ENCODE measurements around the genes ING4, ATN1 and RBP5.

DNA sequence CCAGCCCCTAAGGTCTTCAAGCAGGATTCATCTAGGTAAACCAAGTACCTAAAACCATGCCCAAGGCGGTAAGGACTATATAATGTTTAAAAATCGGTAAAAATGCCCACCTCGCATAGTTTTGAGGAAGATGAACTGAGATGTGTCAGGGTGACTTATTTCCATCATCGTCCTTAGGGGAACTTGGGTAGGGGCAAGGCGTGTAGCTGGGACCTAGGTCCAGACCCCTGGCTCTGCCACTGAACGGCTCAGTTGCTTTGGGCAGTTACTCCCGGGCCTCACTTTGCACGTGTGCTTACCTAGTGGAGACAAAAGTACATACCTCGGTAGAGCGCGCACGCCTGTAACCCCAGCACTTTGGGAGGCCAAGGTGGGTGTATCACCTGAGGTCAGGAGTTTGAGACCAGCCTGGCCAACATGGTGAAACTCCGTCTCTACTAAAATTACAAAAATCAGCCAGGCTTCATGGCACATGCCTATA is 4.6 kb downstream of the GAPDH start:
- RAMPAGE, total RNA, result no peak

- RAMPAGE, total RNA, result no peak
These were observed 10.4 kb upstream of the NOP2 start for GRCh38 chr12:6578398-6579052.

GRCh38 chr12:6594364-6594894 is 12.8 kb downstream of the CHD4 start:
- RAMPAGE, total RNA, result no peak

DNA sequence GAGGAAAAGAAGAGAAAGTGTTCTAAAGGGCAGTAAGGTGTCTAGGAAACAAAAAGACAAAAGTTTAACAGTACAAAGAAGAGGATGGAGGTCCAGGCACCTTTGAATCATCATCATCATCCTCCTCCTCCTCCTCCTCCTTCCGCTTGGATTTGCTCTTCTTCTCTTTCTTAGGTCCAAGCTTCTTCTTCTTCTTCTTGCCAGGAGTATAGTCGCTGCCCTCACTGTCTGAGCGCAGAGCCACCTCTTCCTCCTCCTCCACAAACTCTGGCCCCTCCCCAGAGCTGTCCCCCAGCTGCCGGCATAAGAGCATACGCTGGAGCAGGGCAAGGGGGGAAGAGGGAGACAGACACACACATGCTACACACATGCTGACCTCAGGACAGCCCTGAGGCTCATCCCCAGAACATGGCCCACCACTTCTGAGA is 5.3 kb downstream of the CHD4 start:
- RAMPAGE, total RNA, result no peak

DNA sequence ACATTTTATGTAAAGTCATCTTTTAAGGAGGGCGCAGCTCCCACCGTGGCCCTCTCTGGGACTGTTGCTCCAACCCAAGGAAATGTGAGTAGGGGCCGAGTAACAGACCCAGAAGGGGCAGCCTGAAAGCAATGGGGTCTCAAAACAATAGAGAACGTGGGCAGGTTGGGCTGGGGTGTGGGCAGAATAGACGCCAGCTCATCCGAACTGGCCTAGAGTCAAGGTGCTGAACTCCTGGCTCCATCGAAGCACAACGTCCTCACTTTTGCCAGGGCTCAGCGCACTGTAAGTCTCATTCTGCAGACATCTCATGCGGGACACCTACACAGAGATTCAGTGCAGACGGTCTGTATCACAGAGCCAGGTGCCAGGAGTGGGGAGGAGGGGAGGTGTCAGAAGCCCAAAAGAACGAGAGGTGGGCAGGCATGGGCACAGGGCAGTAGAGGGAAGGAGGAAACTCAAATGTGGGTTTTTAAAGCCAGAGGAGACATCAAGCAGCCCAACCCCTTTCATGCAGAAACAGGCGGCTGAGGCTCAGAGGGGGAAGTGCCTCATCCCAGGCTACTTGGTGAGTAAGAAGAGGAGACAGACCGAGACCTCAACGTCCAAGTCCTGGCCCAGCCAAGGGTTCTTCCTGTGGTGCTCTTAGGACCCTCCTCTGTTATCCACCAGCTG is 2.5 kb upstream of the LPAR5 start:
- RAMPAGE, total RNA, result no peak

GRCh38 chr12:6662510-6663770 is at the start of gene ING4:
ING4 (minus strand) TSS chr12:6663119.
- RAMPAGE, total RNA, result no peak

- RAMPAGE, total RNA, result no peak
These were observed 7.3 kb upstream of the ING4 start for GRCh38 chr12:6670292-6670561.

DNA sequence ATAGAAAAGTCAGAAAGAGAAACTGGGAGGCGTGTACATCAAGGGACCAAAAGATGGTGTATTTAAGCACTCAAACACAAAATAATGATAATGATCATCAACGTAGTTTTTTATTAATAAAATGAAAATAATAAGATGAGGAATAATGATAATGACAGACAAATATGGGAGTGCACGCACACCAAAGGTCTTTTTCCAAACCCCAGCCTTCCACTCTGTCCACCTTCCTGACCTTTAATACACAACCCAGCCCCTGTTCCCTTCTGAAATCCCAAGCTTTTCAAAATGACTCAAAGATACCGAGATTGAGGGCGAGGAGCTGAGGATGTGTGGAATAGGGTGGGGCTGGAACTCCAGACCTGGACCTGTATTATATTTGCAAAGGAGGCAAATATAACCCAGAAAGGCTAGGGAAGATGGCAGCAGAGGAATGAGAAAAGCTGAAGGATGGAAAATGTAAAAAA is 1.2 kb upstream of the PTMS start:
- RAMPAGE, total RNA, result no peak

- RAMPAGE, total RNA, result no peak
These were observed 1.5 kb downstream of the LAG3 start for GRCh38 chr12:6773450-6774527.

- RAMPAGE, total RNA, result no peak
These were observed 5.8 kb downstream of the LAG3 start for GRCh38 chr12:6778096-6778644.

DNA sequence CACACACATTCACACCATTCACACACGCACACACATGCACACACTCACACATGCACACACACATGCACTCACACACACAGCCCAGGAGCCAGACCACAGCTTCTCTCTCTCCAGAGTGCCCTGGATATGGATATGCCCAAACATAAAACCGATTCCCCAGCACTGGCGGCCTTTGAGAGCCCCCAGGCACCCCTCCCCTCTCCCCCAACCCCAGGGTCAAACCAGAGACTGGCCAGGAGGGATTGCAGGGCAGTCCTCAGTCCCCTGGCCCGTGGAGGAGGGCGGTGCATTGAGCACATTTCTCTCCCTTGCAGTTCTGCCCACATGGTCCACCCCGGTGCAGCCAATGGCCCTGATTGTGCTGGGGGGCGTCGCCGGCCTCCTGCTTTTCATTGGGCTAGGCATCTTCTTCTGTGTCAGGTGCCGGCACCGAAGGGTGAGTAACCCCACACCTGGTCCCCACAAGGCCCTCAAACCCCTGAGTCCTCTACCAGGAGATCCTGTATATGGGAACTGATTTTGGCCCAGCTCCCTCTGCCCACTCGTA is 3.4 kb upstream of the GPR162 start:
- RAMPAGE, total RNA, result no peak

- RAMPAGE, total RNA, result no peak
These were observed 2.3 kb downstream of the TPI1 start for GRCh38 chr12:6869514-6870195.

DNA sequence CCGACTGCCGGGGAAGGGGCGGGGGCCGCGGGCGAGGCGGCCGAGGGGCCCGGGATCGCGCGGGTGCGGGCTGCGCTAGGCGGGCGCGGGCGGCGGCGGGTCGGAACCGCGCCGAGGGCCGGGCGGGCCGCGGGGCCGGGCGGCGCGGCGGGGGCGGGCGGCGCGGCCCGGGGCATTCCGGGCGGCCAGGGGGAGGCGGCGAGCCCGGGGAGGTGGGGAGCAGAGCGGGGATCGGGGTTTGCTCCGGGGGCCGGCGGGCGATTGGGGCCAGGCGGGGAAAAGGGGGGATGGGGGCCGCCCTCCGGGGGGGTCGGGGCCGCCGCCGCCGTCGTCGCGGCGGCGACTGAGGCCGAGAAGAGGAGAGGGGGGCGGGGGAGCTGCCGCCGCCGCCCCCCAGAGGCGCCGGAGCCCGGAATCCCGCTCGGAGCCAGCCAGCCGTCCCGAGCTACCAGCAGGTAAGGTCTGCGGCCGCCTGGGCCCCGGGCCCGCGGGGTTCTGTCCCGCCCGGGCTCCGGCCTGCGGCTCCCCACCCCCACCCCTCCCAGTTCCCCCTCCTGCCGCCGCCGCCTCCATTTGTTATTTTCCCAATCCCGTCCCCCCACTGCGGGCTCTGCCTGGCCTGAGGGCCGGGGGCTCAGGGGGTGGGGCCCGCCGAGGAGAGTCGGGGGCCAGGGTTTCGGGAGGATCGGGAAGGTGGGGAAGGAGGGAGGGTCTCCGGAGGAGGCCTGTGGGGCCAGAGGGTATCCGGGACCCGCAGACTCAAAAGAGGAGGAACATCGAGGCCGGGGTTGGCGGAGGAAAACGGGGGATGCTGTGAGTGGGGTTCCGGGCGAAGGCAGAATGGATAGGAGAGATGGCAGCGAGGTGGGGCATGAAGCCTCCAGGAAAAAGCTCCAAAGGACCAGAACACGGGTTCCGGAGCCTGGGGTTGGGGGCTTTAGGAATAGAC is at the start of gene ATN1:
ATN1 (plus strand) TSS at position 30 of the 949 bp plus-strand sequence.
- RAMPAGE, total RNA, result no peak

- RAMPAGE, total RNA, result no peak
These were observed 5.0 kb downstream of the PTPN6 start for GRCh38 chr12:6955874-6956799.

- RAMPAGE, total RNA, result no peak
These were observed 5.9 kb downstream of the PTPN6 start for GRCh38 chr12:6956952-6957648.

- RAMPAGE, total RNA, result no peak
These were observed 5.7 kb downstream of the LPCAT3 start for GRCh38 chr12:7012618-7012909.

- RAMPAGE, total RNA, result no peak
These were observed 1.5 kb downstream of the C1R start for GRCh38 chr12:7090693-7091259.

GRCh38 chr12:7107489-7107882 is 1.5 kb downstream of the C1RL start:
- RAMPAGE, total RNA, result no peak

DNA sequence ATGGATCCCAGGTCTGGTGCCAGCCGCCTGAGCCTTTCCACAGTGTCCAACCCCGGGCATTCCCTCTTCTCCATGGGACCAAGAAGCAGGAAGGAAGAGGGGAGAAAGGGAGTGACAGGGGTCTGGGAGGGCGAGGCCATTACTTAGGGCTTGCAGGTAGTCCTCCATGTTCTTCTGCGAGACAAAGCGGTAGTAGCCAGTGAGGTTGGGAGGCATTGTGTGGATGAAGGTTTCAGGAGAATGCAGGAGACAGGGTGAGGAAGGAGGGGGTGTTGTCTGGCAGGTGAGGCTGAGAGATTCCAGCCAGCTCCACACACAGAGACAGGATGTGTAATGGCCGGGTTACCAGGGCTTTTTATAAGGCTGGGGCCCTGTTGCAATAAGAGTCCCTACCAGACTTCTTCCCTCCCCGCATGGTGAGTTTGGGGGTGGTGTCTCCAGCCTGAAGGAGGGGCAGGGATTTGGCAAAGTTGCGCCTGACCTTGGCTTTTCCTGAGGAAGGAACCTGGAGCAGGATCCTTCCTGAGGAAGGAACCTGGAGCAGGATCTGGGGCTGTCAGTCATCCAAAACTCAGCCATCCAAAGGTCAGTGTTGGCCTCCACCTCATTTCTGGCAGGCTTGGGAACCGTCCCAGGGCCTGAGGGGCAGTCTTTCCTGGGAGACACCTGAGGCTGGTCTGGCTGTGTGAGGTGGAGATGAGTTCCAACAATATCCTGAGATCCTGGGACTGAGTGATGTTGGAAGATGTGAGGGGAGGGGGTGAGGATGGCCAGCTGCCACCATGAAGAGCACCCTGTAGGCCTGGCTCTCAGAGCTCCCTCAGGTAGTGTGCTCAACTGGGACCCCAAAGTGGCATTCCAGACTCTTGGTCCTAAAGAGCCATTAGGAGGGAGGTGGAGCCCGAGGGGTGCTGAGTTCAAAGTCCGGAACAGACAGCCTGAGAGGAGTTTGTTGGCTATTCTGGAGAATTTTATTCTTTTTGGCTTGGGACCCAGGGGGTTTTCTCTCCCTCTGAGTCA is at the start of gene RBP5:
RBP5 (minus strand) TSS at position 330 of the 1,020 bp plus-strand sequence.
- RAMPAGE, total RNA, result no peak

DNA sequence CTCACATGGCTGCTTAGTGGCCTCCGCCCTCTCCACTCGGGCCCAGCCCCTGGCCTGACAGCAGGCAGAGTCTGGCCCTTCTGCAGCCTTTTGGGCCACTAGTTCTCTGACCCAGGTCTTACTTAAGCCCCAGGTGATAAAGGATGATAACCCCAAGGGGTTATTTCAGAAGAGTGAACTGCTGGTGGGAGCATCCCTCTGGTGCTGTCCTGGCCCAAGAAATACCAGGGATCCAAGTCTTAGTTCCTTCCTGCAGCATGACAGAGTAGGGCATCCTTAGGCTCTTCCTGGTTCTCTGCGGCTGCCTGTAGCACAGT is 29.2 kb downstream of the CLSTN3 start:
- RAMPAGE, total RNA, result no peak